Neutrophil (primary cell): ENCODE measurements around a stretch of chr12.

DNA sequence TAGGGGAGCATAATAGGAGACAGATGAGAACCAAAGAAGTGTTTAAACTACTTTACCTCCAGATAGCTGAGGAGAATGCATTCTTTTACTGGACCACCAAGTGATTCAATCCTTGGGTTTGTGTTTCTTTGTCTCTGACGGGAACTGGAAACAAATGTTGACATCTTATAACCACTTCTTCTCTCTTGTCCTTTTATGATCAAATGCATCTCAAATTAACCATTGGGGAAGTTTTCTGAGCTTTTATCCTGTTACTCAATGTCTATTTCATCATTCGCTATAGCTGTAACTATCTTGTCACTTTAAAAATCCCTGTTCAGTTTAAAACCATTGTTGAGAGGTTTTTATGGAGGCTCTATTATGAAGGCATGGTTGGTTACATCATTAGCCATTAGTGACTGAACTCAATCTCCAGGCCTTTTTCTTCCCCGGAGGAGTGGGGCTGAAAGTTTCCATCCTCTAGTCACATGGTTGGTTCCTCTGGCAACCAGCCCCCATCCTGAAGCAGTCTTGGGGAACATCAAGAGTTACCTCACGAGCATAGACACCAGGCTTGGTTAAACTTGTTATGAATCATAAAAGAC, 2.7 kb upstream of the CLEC6A start:
- PRO-cap: no peak

GRCh38 chr12:8890486-8890880, 23.8 kb upstream of the PHC1 start:
- PRO-cap: no peak

DNA sequence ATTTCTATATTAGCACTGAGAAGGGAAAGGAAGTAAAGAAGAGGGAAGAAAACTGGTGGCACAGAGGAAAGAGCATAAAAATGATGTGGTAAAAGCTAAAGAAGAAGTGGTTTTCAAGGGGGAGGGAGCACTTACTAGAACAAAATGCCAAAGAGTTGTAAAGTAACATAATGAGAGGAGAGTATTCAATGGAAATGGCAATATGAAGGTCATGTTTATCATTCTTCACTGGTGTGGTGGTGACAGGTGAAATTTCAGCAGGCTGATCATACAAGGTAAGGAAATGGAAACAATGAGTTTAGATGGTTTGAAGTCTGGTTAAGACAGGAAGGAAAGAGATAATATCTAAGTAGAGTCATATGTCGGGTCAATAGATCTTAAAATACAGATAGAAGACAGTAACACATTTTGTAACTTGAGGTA, 35.6 kb downstream of the KLRG1 start:
- PRO-cap: no peak

GRCh38 chr12:9065505-9065783, 50.3 kb downstream of the A2M start:
- PRO-cap: no peak

DNA sequence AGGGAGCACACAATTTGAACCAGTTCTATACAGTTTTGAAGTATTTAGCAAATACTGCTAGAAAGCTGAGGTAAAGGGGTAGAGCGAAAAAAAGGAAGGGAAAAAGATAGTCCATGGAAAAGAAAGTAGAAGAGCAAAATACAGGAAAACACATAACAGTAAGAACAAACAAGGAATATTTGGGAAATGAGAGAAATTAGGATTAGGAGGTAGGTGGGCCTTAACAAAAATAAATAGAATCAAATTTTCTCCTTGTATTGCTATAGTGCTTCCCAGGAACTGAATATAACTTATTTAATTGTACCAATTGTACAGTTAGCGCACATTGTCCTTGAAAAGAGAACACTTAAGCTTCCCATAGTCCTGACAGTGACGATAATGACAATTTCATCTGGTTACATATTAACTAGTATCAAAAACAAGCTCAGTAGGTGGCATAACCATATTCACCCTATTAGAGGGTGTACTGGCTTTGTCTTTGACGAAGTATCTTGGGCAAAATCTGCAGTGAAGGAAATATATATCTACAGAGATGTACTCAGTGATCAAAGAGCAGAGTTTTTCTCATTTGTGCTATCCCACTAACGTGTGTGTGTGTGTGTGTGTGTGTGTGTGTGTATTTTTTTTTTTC, 4.7 kb upstream of the A2M start:
- PRO-cap: no peak

DNA sequence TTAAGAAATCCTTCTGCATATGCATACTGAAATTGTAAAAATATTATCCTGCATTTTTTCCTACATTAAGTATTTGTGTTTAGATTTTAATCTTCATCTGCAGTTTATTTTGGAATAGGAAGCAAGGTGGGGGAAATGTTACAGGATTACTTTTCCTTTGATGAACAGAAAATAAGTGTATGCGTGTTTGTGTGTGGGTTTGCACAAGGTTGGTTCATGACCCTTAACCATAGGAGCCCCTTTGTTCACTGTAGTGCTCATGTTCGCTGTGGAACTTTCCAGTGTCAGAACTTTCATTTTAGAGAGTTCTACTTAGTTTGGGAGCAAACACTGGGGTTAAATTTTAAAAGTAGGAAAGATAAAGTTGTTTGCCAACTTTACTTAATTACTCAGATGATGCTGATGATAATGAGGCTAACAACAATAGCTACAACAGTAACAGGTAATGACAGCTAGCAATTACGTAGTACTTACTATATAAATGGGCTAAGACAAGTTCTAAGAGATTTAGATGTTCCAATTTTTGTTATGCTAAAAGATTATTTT, 6.5 kb upstream of the A2M start:
- PRO-cap: no peak

- PRO-cap: no peak
Observed at GRCh38 chr12:9220976-9221458, 12.8 kb upstream of the PZP start.

DNA sequence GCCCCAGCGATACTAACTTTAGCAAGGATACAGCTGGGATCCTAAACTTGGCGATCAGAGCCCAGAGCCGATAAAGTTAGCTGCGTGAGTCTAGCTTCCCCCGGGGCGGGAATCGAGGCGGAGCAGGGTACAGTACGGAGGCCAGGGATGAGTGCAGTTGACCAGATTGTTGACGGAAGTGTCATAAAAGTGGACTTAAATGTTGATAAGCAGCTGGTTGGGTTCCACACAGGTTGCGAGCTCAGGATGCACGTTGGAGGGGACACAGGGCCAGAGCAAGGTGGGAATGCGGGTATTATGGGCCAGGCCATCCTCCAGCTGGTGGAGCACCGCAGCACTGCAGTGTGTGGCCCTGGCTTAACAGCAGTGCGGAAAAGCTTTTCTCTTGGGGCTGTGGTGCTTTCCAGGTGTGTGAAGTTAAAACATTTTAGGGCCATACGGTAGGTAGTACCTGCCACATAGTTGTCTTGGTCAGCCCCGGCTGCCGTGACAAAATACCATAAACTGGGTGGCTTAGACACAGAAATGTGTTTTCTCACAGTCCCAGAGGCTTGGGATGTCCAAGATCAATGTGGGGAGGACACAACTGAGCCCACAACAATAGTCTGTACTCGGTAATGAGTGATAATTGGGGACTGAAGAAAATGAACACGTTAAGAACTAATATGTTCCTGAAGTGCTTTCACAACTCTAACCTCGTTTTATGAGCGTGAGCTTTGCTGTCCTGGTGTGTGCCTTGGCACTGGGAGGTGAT, 76.2 kb upstream of the PZP start:
- PRO-cap: no peak

DNA sequence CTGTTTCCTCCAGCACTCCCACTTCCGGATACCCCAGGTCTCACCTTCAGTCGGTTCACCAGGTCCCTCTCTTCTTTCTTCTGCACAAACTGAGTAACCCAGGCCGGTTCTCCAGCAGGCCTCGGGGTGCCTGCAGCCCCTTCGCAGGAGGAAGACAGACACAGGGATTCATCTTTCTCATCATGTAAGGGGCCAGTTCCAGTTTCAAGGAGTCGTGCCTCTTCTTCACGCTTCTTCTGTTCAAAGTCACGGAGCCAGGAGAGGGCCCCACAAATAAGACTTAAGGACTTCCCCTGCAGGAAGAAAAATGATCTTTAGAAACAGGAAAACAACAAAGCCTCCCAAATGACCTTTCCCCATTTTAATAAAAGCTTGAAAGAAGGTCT, 169.8 kb downstream of the KLRB1 start:
- PRO-cap: no peak

- PRO-cap: no peak
Observed at GRCh38 chr12:9448608-9449071, 159.1 kb downstream of the KLRB1 start.

DNA sequence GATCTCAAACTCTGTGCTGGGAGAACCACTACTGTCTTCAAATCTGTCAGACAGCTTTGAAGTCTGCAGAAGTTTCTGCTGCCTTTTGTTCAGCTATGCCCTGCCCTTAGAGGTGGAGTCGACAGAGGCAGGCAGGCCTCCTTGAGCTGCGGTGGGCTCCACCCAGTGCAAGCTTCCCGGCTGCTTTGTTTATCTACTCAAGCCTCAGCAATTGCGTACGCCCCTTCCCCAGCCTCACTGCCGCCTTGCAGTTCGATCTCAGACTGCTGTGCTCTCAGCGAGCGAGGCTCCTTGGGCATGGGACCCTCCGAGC, 25.0 kb upstream of the KLRB1 start:
- PRO-cap: no peak

- PRO-cap: no peak
Observed at GRCh38 chr12:9649481-9650027, 20.0 kb upstream of the CLEC2D start.

DNA sequence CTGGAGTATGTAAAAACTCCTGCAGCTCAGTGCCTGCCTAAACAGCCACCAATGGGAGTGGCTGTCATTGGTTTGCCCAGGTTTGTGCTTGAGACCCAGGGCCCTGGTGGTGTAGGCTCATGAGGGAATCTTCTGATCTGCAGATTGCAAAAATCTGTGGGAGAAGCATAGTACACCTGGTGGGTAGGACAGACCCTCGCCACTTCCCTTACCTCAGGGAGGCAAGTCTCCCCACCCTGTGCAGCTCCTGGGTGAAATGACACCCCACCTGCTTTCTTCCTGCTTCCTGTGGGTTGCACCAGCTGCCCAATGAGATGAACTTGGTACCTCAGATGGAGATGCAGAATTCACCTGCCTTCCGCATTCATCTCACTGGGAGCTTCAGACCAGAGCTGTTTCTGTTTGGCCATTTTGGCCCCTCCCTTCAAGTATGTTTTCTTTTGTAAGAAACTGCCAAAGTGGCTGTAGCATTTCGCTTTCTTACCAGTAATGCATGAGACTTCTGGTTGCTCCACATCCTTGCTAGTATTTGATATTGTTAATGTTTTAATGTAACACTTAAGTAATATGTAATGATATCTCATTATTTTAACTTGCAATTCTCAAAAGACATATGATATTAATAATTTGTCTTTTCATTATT, 4.7 kb downstream of the CLEC2D start:
- PRO-cap: no peak

GRCh38 chr12:9707455-9707706, 37.9 kb downstream of the CLEC2D start:
- PRO-cap: no peak

- PRO-cap: no peak
Observed at GRCh38 chr12:9740433-9740838, 20.3 kb downstream of the CD69 start.

- PRO-cap: no peak
Observed at GRCh38 chr12:9741743-9742371, 18.8 kb downstream of the CD69 start.

DNA sequence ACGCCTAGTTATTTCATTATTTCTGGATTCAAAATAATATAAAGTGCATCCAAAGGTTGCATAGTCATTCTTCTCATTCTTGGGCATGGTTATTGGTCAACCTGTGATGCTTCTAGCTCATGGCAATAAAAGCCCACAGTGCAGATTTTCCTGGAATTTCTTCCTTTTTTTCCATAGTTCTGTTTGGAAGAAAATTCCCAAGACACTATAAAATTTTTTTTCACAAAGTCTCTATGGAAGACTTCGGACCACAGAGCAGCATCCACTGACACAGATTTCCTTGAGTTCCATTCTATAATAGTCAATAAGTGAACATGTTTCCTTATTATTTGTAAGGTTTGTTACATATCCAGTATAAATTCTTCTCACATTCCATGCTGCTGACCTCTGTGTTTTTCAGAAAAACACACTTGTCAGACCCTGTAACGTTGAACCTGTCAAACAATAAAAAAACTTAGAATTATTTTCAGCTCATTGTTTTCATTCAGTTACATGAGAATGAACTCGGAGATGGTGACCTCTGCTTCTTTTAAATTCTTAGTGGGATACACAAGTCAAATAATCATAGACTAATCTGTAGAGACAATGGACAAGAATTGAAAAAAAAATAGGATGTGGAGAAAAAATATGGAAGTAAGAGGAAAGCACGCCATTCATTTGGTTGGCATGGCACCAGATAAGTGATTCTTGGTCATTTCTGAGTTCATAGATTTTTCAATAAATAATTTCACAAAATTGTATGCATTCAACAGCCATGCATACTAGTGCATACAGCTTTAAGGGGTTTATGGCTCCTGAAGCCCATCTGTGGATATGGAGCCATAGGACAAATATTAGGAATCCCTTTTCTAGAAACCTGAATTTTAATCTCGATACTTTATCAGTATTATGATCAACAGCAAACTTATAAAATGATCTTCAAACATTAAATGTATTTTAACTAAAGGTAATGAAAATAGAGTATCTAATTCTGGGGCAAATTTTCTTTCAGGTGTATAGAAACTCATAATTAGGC, 7.2 kb downstream of the CD69 start:
- PRO-cap: no peak

DNA sequence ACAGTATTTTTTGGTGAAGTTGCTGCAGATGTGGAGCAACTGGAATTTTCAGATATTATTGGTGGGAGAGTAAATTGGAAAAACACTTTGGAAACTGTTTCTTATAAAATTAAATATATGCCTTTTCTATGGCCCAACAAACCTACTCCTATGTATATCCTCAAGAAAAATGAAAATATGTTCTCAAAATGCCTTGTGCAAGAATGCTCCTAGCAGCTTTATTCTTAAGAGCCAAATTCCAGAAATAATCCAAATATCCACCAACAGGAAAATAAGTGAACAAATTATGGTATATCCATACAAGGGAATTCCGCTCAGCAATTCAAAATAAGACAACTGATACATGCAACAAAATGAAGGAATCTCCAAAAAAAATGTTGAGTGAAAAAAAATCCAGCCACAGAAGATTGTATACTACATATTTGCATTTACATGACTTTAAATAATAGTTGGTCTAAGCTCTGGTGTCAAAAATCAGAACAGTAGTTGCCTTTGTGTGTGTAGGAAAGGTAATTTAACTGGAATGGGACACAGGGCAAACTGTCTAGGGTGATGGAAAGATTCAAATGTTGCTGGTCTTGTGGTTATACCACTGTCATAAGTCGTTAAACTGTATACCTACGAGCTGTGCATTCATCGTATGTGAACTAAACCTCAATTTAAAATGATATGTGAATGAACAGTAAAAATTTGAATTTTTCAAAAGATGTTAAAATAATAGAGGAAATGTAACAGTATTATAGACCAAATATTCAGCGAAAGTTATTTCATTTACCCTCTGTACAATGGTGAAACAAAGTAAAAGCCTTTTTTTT, 3.2 kb downstream of the CD69 start:
- PRO-cap: no peak

DNA sequence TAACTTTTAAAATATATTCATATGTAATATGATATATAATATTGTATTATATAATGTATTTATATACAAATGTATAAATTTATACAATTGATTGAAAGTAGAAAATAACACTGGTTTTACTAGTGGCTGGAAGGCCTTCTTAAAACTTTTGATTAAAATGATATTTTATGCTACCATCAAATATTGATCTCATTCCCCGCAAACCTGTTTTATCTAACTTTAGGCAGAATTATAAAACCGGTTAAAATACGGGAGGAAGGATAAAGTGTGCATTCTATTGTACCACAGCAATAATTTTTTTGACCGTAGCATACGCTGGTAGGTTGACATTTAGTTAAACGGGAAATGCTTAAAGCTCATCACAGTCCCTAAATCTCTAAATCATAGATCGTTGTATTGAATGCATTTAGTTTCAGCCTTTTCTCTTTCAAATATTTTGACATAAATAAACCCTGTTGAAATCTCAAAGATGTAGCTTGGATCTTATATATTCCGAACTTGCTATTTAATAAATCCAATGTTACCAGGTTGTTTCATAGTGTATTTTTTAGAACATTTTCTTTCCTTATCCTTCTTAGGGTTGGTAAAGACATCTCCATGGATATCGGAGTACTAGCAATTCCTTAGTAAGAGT, 913 bp downstream of the CLEC2B start:
- PRO-cap: no peak

GRCh38 chr12:9911134-9911711, 20.9 kb downstream of the CLEC2A start:
- PRO-cap: no peak